Mesangial cell (primary cell): ENCODE results near the gene TMA16.

DNA sequence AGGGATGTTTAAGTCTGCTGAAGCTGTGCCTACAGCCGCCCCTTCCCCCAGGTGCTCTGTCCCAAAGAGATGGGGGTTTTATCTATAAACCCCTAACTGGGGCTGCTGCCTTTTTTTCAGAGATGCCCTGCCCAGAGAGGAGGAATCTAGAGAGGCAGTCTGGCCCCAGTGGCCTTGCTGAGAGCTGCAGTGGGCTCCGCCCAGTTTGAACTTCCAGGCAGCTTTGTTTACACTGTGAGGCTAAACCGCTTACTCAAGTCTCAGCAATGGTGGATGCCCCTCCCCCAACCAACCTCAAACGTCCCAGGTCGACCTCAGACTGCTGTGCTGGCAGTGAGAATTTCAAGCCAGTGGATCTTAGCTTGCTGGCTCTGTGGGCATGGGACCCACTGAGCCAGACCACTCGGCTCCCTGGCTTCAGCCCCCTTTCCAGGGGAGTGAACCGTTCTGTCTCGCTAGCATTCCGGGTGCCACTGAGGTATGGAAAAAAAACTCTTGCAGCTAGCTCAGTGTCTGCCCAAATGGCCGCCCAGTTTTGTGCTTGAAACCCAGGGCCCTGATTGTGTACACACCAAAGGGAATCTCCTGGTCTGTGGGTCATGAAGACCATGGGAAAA, 132.4 kb downstream of the C4orf45 start:
- RAMPAGE, long total RNA: no peak

- RAMPAGE, long total RNA: no peak
Measured at GRCh38 chr4:159105464-159106304, 2.8 kb downstream of the RAPGEF2 start.

- RAMPAGE, long total RNA: no peak
Measured at GRCh38 chr4:159162786-159163243, 59.9 kb downstream of the RAPGEF2 start.

- RAMPAGE, long total RNA: no peak
Measured at GRCh38 chr4:159175203-159176135, 72.6 kb downstream of the RAPGEF2 start.

- RAMPAGE, long total RNA: no peak
Measured at GRCh38 chr4:159269089-159269562, 166.2 kb downstream of the RAPGEF2 start.

DNA sequence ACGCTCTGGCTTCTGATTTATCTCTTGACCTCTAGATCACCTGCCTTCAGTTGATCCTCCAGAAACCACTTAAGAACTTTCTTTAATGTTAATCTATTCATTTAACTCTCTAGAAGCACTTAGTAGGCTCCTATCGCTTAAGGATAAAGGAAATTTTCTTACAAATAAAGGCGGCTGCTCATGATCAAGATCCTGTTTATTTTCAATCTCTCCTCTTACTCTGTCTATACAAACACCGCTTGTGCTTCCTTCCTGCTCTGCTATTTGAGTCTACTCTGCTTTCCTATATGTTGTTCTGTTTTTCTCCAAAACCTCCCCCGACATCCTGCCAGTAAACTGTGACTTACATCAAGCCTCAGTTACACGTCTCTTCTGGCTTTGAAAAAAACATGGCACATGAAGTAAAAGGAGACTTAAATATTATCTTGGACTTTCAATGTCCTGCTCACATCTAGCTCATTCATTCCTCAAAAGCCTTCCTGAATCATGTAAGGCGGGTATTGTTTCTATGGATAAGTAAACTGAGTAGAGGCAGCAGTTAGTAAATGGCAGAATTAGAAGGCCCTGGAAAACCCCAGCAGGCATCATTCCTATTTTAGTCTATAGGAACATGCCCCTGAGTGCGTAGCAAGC, 280.0 kb downstream of the RAPGEF2 start:
- RAMPAGE, long total RNA: no peak

GRCh38 chr4:162740159-162740625, 426.5 kb downstream of the NAF1 start:
- RAMPAGE, long total RNA: no peak

DNA sequence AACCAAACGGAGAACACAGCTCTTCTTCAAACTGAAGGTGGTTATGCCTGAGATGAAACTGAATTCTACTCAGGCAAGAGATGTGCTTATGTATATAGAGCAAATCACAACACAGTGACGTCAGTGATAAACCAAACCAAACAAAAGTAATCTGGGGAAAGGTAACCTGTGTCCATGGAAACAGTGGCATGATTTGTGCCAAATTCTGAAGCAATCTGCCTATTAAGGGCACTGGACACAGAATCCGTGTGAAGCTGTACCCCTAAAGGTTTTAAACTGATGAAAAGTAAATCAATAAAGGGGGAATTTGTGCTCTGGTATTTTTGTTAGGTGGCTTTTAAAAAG, 38.5 kb downstream of the NPY5R start:
- RAMPAGE, long total RNA: no peak

GRCh38 chr4:163494343-163495510, at the start of gene TMA16:
Gene TMA16, plus strand, starts transcription at chr4:163494690.
- RAMPAGE, long total RNA: start-site peak on the plus strand at chr4:163494664-163494745, 2,244 reads

GRCh38 chr4:163598114-163598422, 103.6 kb downstream of the TMA16 start:
- RAMPAGE, long total RNA: no peak

DNA sequence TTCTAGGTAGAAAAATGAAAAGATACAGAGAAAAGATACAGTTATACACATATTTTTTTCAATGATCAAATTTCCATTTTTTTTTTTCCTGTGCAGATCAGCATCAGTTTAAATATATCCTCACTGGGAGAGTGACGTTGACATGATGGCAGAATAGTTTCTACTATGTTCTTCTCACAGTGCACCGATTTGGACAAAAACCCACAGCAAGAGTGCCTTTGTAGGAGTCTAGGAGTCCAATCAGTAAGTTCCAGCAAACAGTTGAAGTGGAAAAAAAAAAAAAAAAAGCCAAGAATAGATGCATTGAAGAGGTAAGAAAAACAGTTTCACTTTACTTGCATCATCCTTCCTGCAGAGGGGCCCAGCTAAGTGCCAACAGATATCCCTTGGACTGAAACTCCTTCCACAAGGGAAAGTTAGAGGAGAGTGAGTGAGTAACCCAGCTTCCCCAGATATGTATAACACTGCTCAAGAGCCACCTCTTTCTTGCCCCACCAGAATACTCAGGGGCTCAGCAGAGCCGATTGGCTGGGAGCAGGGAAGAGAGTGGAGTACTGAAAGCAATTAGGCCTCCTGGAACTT, 247.7 kb downstream of the MARCHF1 start:
- RAMPAGE, long total RNA: no peak

- RAMPAGE, long total RNA: no peak
Measured at GRCh38 chr4:165208817-165209384, 1.5 kb downstream of the KLHL2 start.

- RAMPAGE, long total RNA: no peak
Measured at GRCh38 chr4:165215798-165216514, 8.6 kb downstream of the KLHL2 start.

- RAMPAGE, long total RNA: no peak
Measured at GRCh38 chr4:165299262-165299893, 19.9 kb upstream of the GK3 start.

- RAMPAGE, long total RNA: no peak
Measured at GRCh38 chr4:165872141-165873011, 661 bp upstream of the TLL1 start.

- RAMPAGE, long total RNA: no peak
Measured at GRCh38 chr4:166501879-166502315, 628.9 kb downstream of the TLL1 start.

GRCh38 chr4:168636414-168637385, 139.8 kb downstream of the PALLD start:
- RAMPAGE, long total RNA: no peak

DNA sequence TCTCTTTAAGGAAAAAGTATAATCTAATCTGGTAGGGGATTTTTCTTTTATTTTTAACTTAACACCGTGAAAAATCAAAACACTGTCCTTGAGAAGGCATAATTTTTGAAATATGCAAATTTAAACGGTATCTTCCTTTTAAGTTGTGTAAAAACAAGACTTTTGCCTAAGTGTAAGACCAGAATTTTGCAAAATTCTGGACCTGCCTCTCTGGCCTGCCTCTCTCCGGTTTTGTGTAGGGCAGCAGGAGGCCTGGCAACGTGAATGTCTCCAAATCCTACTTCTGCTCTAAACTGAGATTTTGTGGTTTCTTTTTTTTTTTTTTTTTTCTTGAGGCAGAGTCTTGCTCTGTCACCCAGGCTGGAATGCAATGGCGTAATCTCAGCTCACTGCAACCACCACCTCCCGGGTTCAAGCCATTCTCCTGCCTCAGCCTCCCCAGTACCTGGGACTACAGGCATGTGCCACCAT, 220.2 kb downstream of the CBR4 start:
- RAMPAGE, long total RNA: no peak

GRCh38 chr4:168832658-168833827, 177.0 kb downstream of the CBR4 start:
- RAMPAGE, long total RNA: no peak

GRCh38 chr4:168840126-168840923, 169.7 kb downstream of the CBR4 start:
- RAMPAGE, long total RNA: no peak